CMK (cell line): ENCODE data around the gene ABCF1.

DNA sequence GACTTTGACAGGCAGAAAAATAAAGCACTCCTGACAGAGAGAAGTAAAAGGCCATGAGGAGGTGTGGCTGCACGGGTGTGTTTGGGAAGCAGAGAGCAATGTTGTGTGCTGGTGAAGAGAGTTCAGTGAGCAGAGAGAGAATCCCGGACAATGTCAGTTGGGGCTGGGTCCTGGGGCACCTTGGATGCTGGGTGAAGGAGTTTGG lies 7.9 kb downstream of the TRIM40 start:
- RRBS = no CpG with 5 or more reads among the region's 2 CpGs

DNA sequence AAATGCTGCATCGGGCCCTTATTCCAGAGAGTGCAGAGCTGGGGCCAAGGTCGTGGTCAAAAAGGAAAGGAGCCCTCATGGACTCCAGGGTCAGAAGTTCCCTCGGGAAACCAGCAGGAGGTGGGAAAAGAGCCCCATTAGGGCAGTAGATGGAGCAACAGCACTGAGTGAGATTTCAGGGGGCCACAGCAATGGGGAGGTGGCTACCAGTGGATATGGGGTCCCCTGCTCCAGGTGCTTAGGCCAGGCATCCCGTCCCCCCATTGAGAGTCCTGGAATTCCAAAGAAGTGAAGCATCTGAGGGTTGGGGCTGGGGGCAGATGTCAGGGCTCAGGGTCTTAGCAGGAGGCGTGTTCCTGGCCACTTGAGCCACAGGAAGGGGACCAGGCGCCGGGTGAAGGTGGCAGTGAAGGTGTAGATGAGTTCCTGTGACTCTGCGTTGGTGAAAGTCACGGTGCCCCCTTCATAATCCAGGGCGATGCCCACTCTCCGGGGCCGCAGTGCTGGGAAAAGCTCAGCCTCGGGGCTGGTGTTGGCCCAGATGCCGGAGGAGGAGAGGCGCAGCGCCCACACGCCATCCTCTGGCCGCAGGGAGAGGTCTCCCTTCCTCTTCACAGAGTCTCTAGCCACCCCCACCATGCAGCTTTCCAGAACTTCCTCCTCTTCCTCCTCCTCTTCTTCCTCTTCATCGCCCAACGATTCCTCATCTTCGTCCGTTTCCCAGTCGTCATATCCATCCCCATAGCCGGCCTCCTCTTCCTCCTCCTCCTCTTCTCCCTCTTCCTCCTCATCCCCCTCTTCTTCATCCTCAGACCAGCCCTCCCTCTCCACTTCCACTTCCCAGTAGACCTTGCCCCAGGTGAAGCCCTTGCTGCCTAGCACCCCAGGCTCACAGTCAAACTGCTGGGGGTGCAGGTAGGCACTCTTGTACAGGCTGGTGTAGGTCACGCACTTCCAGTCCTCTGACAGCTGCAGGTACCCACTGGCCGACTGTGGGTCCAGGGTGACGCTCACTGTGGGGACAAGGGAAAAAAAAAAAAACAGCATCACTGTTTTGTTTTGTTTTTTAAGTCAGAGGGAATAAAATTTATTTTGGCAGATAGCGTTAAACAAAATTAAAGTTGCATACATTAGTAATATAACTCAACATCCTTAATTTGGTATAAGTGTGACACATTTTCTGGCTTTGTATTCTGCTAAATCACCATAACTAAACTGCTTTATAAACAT lies 22.6 kb downstream of the TRIM15 start:
- RRBS = 96% methylated on average over 6 of the region's 28 CpGs

GRCh38 chr6:30187053-30187572 lies 23.8 kb downstream of the TRIM15 start:
- RRBS = no CpG with 5 or more reads among the region's 4 CpGs

DNA sequence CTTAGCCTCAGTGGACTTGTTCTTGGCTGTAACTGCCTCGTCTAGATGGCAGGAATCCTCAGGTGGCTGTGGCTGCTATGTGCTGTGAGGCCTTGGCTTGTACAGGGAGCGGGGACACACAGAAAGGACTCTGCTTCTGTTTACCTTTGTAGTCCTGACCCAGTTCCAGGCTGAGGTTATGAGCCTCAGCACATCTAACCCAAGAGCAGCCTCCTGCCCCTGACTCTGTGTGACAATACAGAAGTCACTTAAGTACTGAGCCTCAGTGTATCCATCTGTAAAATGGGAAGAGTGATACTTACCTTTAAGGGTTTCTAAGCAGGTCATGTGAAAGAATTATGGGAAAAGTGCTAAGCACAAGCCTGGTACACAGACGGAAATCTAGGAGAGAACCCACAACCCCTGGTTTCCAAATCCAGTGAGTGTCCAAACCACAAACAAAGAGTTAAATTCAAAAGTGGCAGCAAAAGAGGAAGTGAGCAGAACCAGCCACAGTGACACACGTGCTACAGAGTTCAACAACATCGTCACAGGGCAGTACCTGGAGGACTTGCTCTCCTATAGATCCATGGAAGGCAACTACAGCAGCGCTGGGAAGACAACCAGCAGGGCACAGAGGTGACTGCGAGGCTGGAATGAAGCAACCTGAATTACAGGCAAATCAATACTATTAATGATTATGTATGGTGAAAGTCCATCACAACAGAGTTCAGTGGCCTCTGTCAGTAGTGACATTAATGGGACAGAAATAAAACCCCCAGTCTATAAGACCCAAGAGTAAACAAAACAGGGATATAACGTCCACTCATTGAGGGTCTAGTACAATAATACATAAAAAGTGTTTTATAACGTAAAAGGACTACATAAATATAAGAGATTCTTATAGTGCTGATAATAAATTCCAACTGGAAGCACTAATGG lies 12.5 kb downstream of the TRIM26 start:
- RRBS = no CpG with 5 or more reads among the region's 9 CpGs

GRCh38 chr6:30213911-30214945 lies 1.0 kb upstream of the TRIM26 start:
- RRBS = 1% methylated on average over 25 of the region's 56 CpGs

DNA sequence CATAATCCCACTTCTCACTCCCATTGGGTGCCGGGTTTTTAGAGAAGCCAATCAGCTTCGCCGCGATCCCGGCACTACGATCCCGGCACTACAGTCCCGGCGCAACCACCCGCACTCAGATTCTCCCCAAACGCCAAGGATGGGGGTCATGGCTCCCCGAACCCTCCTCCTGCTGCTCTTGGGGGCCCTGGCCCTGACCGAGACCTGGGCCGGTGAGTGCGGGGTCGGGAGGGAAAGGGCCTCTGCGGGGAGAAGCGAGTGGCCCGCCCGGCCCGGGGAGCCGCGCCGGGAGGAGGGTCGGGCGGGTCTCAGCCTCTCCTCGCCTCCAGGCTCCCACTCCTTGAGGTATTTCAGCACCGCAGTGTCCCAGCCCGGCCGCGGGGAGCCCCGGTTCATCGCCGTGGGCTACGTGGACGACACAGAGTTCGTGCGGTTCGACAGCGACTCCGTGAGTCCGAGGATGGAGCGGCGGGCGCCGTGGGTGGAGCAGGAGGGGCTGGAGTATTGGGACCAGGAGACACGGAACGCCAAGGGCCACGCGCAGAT lies 46.4 kb upstream of the TRIM26 start:
- RRBS = 49% methylated on average over 7 of the region's 50 CpGs

DNA sequence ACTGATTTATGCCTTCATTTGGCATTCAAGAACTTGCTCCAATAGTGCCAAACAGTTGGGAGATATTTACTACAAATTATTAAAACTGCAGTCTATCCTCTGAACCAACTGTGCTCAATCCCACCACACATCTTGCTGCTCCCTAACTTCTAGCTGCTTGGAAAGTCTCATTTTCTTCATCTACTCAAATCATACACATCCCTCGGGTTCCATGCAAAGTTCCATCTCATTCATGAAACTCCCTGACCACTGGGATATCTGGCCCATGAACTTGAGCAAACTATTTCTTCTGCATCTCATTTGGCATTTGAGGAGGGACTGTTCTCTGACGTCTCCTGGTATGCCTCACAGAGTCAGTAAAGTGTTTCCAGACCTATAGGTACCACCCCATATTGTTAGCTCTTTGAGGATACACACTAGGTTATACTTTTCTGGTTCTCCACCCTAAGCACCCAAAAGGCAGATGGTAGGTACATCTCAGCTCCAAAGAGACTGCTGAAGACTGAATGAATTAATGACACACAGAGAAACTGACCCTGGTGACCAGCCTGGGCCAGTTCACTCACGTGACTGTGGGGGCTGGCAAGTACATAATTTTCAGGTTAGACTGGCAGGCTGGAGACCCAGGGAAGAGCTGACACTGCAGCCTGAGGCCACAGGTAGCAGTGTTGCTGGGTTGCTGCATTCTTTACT lies 36.7 kb upstream of the TRIM39 start:
- RRBS = no CpG with 5 or more reads among the region's 3 CpGs

GRCh38 chr6:30305945-30306772 lies 20.6 kb upstream of the TRIM39 start:
- RRBS = no CpG with 5 or more reads among the region's 8 CpGs

DNA sequence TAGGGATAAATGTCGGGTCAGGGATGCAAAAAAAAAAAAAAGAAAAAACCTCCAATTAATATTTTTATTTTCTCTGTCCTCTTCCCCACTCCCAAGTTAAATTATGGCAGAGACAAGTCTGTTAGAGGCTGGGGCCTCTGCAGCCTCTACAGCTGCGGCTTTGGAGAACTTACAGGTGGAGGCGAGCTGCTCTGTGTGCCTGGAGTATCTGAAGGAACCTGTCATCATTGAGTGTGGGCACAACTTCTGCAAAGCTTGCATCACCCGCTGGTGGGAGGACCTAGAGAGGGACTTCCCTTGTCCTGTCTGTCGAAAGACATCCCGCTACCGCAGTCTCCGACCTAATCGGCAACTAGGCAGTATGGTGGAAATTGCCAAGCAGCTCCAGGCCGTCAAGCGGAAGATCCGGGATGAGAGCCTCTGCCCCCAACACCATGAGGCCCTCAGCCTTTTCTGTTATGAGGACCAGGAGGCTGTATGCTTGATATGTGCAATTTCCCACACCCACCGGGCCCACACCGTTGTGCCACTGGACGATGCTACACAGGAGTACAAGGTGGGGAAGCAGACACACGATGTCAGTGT lies 2.6 kb downstream of the TRIM39 start:
- RRBS = 97% methylated on average over 2 of the region's 16 CpGs

GRCh38 chr6:30384963-30385273 lies 40.0 kb downstream of the RPP21 start:
- RRBS = no CpG with 5 or more reads among the region's 5 CpGs

DNA sequence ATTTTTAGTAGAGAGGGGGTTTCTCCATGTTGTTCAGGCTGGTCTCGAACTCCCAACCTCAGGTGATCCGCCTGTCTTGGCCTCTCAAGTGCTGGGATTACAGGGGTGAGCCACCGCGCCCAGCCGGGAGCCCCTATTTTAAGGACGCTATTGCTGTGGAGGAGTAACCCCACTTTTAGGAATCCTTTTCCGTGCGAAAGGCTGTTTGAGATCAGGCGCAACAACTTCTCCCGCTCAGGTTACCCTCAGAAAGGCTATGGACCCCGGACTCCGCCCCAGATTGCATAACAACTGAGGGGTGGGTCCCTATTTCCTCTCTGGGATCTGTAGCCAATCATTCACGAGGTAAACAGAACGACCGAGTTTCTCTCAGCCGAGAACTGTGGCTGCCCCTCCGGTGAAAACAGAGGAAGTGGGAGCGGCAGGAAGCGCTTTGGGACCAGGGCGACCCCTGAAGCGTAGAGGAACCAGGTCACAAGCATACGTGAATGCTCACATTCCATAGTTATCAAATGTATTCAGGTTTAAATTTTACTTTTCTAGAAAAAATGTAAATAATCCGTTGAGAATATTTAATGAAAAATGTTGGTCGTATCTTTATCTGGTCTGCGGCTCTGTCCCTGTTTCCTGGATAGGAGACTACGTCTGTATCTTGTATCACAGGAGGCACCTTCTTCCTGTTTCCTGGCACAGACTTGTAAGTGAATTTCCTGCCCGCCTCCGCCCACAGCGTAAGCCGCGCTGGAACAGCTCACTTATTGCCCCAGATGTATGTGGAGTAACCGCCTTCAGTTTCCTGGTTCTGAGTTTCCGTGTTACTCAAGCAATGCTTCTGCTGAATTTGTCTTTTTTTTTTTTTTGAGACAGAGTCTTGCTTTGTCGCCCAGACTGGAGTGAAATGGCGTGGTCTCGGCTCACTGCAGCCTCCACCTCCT lies 26.9 kb downstream of the HLA-E start:
- RRBS = 0% methylated on average over 2 of the region's 36 CpGs

- RRBS = no CpG with 5 or more reads among the region's 9 CpGs
Measured at GRCh38 chr6:30541411-30541793, 14.9 kb downstream of the GNL1 start.

GRCh38 chr6:30543670-30544337 lies 12.5 kb downstream of the GNL1 start:
- RRBS = no CpG with 5 or more reads among the region's 3 CpGs

DNA sequence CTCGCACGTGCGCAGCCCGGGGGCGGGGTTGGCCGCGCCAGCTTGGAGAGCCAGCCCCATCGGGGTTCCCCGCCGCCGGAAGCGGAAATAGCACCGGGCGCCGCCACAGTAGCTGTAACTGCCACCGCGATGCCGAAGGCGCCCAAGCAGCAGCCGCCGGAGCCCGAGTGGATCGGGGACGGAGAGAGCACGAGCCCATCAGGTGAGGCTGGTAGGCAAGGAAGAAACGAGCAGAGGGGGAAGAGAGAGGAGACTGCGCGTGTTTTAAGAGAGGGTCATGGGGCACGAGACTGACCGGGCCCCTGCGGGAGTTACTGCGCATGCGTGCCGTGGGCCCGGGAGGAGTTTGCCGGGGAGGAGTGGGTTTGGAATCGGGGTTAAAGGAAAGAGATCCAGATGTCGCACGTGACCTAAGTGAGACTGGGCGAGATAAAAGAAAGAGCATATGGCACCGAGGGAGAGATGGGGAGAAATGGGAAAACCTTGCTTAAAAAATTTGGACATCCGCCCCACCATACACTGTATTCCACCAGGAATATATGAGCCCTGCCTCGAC lies at the start of gene ABCF1:
TSS of gene ABCF1 (plus strand) at position 84 of the 556 bp plus-strand sequence.
- RRBS = 1% methylated on average over 22 of the region's 43 CpGs

- RRBS = no CpG with 5 or more reads among the region's 7 CpGs
Measured at GRCh38 chr6:30729469-30730331, 9.5 kb downstream of the TUBB start.

DNA sequence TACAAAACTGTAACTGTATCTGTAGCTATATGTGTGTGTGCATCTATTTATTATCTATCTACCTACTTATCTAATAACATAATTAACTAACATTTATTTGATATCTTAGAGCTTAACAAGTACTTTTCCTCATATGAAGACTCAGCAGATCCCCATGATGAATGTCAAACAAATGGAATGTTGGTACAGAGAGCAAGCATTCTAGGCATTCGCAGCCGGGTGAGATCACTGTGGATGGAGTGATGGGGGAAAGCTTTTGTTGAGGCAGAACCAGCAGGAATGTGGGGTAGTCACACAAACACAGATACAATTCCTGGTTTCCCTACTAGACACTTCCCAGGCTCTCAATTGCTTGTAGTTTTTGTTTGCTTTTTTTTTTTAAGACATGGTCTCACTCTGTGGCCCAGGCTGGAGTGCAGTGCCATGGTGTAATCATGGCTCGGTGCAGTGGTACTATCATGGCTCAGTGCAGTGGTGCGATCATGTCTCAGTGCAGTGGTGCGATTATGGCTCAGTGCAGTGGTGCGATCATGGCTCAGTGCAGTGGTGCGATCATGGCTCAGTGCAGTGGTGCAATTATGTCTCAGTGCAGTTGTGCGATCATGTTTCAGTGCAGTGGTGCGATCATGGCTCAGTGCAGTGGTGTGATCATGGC lies 15.2 kb upstream of the IER3 start:
- RRBS = no CpG with 5 or more reads among the region's 9 CpGs

DNA sequence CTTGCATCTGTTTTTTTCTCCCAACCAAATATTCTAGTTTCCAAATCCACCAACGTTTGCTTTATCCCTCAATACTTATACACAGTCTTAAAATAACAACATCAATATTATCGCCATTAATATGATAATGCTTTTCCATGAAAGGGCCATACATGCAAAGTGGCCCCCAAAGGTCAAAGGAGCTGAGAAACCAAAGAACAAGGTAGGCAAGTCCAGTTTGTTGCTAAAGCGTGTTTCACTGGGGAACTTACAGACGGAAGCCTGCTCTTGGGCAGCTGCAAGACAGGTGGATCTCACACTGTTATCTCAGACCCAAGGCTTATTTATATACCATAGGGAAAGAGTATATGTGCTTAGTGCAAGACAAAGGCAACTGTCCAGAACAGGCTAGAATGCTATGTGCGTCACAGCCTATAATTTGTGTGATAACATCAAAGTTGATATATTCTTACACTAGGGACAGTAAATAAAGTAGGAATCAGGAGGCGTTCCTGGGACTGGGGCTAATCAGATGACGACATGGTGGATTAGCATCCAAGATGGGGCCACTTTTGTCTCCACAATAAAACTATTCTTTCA lies 54.7 kb upstream of the IER3 start:
- RRBS = no CpG with 5 or more reads among the region's 7 CpGs

DNA sequence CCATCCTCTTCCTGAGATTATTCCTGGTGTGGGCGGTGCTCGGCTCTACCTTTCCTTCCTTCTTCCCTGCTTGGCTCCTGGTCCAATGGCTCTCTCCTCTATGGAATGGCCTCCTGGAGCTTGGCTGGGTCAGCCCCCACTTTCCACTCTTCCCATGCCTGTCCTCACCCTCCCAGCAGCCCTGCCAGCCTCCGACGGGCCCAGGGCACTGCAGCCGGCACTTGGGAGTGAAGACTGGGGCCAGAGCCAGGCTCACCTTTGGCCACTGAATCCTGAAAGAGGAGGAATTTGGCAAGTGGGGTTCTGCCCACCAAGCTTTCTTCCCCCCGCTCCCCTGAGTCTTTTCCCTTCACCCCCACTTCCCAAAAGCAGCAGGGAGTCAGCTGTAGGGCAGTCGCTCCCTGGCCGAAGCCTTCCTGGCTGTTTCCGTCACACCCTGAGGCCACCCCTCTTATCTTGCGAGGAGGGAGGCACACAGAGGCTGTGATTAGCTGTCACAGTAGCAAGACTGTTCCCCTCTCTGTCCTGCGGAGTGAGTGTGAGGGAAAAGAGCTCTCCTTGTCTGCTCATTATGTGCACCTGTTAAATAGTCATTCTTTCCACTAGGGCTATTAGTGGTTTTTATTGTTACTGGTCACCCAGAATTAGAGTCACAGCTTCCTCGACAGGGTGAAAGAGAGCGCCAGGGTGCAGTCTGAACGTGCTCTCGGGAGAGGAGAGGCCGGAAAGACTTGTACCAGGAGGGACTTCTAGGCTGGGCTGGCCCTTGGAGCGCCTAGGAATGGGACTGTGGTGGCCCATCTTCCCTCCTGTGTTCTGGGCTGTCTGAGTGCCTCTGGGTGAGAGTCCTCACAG lies 6.4 kb upstream of the CDSN start:
- RRBS = no CpG with 5 or more reads among the region's 17 CpGs

DNA sequence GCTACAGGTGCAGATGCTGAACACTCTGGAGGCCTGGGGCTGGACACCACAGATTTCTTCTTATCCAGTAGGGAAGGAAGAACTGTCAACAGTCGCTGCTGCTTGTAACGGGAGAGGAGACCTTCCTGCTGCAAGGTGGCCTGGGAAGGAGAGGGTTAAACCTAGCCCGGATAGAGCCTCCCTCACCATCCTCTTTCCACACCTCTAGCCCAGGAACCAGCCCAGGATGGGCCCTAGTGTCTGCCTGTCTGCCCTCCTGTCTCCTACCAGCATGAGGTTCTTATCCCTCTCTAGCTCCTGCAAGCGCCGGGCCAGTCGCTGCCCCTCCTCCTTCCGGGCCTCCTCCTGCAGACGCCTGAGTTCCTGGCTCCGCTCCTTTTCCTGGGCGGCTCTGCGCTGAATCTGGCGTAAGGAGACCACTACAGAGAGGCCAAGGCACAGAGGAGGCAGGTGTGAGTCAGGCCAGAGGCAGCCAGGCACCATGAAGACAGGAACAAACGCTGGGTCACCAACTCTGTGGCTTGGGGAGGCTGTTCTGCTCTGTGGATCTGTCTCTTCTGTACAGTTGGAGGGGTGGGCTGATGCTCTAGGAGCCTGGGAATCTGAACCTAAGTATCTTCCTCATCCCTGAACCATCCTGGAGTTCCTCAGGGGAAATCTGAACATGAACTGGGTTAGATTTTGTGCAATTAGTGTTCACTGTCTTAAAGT lies 4.3 kb upstream of the PSORS1C2 start:
- RRBS = no CpG with 5 or more reads among the region's 13 CpGs

GRCh38 chr6:31156512-31157436 lies 828 bp downstream of the CCHCR1 start:
- RRBS = no CpG with 5 or more reads among the region's 9 CpGs